Kidney epithelial cell (primary cell): ENCODE measurements around a stretch of chr20.

GRCh38 chr20:51426740-51427514 lies 115.6 kb downstream of the NFATC2 start:
- RAMPAGE, long total RNA, result no peak
- RRBS, result no CpG with 5 or more reads among the region's 15 CpGs

DNA sequence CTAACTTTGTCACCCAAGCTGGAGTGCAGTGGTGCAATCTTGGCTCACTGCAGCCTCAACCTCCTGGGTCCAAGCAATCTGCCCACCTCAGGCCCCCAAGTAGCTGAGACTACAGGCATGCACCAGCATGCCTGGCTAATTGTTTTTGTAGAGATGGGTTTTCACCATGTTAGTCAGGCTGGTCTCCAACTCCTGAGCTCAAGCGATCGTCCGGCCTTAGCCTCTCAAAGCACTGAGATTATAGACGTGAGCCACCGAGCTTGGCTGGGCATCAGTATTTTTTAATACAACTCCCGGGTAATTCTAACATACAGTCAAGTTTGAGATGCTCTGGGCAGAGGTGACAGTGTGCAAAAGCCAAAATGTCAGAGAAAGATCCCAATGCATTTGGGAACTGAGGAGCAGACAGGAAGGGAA lies 73.5 kb downstream of the NFATC2 start:
- RAMPAGE, long total RNA, result no peak
- RRBS, result 94% methylated on average over 1 of the region's 6 CpGs

GRCh38 chr20:51473599-51474542 lies 68.6 kb downstream of the NFATC2 start:
- RAMPAGE, long total RNA, result no peak
- RRBS, result no CpG with 5 or more reads among the region's 20 CpGs

- RAMPAGE, long total RNA, result no peak
- RRBS, result no CpG with 5 or more reads among the region's 1 CpG
Observed at GRCh38 chr20:51500835-51501487, 41.6 kb downstream of the NFATC2 start.

DNA sequence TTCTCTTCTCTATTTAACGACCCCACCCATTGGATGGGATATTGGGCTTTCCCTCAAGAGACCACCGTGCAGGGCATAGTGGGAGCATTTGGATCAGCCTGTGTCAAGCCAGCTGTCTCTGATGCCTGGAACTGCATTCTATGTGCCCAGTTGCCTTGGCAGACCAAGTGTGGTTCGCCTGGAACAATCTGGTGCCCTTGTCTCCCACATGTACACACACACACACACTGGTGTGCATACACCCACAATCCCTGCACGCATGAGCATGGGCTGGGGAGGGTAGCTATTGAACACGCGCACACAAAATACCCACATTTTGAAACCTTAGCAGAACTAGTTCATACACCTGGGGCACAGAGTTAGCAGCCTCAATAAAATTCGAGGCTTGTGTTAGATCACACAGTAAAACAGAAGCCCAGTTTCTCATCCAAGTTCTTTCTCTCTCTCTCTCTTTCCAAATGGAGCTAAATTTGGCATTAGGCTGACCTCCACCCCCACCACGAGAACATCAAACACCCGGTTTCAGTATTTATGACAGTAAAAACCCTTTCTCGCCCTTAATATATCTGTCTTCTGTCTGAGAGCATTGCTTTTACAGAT lies 18.1 kb upstream of the NFATC2 start:
- RAMPAGE, long total RNA, result no peak
- RRBS, result no CpG with 5 or more reads among the region's 10 CpGs

GRCh38 chr20:51628905-51629439 lies 86.5 kb upstream of the NFATC2 start:
- RAMPAGE, long total RNA, result no peak
- RRBS, result no CpG with 5 or more reads among the region's 5 CpGs

GRCh38 chr20:51630924-51632201 lies 88.8 kb upstream of the NFATC2 start:
- RAMPAGE, long total RNA, result no peak
- RRBS, result no CpG with 5 or more reads among the region's 28 CpGs

- RAMPAGE, long total RNA, result no peak
- RRBS, result 1% methylated on average over 4 of the region's 51 CpGs
Observed at GRCh38 chr20:52972541-52973570, 698 bp downstream of the TSHZ2 start.

DNA sequence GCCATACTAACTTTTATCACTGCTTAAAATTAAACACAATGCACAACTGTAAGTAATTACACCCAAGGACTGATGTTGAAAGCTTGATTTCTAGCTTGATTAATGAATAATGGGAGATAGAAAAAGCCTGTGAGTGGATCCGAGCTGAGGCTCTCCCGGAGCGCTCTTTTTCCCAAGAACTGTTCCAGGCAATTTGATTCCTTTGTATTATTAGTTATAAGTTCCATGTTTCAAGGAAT lies 3.6 kb downstream of the TSHZ2 start:
- RAMPAGE, long total RNA, result no peak
- RRBS, result no CpG with 5 or more reads among the region's 3 CpGs

- RAMPAGE, long total RNA, result no peak
- RRBS, result no CpG with 5 or more reads among the region's 2 CpGs
Observed at GRCh38 chr20:53006866-53007473, 34.8 kb downstream of the TSHZ2 start.

- RAMPAGE, long total RNA, result no peak
- RRBS, result no CpG with 5 or more reads among the region's 4 CpGs
Observed at GRCh38 chr20:53149243-53149764, 177.1 kb downstream of the TSHZ2 start.

DNA sequence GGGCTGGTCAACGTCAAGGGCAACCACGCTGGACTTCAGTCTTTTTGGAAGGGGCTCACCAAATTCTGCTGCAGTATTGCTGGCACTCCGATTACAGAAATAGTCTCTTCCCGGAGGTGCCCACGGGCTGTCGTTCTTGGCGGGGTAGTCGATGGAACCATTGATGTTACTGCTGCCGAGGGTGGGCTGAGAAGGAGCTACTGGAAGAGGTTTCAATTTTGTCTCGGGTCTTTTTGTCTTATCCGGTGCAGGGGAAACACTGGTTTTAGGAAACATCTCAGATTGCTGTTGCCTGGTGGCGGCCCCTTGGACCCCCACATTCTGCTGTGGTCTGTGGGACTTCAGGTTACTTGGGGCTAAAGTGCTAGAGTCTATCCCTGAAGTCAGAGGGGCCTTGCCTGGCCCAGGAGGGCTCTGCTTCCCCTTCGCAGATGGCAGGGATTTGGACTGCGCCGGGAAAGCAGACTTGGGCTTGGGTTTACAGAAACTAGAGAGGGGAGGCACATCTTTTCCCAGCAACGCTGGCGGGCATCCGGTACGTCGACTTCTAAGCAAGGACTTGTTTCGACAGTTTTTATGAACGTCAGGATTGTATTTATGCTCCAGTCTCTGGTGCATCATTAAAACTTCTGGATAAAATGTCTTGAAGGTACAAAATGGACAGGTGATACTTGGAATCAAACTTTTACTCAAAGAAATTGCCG lies 17.5 kb downstream of the ZNF217 start:
- RAMPAGE, long total RNA, result no peak
- RRBS, result 95% methylated on average over 4 of the region's 23 CpGs

DNA sequence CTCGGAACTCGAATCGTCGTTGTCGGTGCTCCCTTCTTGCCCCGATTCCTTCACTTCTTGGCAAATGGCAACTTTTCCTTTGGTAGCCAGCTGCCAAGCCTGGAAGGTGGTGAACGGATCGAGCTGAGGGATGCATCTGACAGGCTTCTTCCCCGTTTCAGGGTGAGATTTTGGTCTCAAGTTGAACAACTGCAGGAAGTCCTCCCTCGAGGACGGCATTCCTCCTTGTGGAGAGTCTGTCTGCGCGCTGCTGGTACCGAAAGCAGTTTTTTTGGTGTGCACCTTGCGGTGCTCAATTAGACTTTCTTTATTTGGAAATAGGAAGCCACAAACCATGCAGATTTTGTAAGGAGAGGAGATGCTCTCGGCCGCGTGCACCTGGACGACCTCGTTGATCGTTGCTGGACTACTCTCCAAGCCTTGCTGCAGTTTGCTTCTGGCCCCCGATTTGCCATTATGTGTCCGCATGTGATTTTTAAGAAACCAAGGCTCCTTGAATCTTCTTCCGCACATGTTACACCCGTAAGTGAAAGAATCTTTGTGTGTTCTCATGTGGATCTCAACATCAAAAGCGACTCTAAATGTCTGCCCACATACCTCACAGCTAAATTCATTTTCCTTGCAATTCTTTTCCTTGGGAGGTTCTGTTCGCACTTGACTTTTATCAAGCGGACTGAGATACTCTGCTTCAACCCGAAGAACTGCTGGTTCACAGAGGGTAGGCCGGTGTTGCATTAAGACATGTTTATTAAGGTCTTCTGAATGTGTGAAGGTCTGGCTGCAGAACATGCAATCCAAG lies 11.6 kb downstream of the ZNF217 start:
- RAMPAGE, long total RNA, result no peak
- RRBS, result no CpG with 5 or more reads among the region's 30 CpGs

- RAMPAGE, long total RNA, result no peak
- RRBS, result 1% methylated on average over 5 of the region's 65 CpGs
Observed at GRCh38 chr20:53594420-53595040, 891 bp upstream of the ZNF217 start.

- RAMPAGE, long total RNA, result no peak
- RRBS, result no CpG with 5 or more reads among the region's 9 CpGs
Observed at GRCh38 chr20:53652043-53653028, 58.7 kb upstream of the ZNF217 start.

GRCh38 chr20:53660080-53660990 lies 66.7 kb upstream of the ZNF217 start:
- RAMPAGE, long total RNA, result no peak
- RRBS, result no CpG with 5 or more reads among the region's 38 CpGs

GRCh38 chr20:53678008-53678584 lies 84.5 kb upstream of the ZNF217 start:
- RAMPAGE, long total RNA, result no peak
- RRBS, result no CpG with 5 or more reads among the region's 9 CpGs

DNA sequence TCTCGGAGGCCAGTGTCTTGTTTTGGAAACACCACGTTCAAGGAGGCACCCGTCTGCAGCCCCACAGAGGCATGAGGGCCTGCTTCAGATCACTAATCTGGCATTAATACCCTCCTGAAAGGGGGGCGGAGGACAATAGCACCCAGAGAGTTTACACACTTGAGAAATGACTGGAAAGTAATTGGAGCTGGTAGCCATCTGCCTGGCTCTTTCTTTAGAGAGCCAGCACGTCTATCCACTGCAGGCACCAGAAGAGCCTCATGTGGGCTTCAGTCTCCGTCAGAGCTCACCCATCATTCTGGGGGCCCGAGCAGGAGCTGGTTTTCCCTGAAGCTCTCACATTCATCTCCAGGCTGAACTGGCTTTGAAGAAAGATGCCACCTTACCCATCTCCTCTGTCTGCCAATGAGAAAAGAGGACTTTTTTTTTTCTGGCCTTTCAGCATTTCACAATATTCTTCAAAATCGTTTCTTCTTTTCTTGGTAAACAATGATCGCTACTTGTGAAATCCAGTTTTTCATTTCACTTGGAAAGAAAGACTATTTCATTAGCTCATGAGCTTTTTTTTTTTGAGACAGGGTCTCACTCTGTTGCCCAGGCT lies 124.6 kb upstream of the ZNF217 start:
- RAMPAGE, long total RNA, result no peak
- RRBS, result no CpG with 5 or more reads among the region's 9 CpGs

GRCh38 chr20:53737451-53738312 lies 144.0 kb upstream of the ZNF217 start:
- RAMPAGE, long total RNA, result no peak
- RRBS, result no CpG with 5 or more reads among the region's 12 CpGs

- RAMPAGE, long total RNA, result no peak
- RRBS, result no CpG with 5 or more reads among the region's 9 CpGs
Observed at GRCh38 chr20:53777917-53778455, 184.3 kb upstream of the ZNF217 start.